Mesenteric fat pad (tissue), 1 donor: ENCODE measurements around the genes P2RY14, RAP2B and DHX36.

DNA sequence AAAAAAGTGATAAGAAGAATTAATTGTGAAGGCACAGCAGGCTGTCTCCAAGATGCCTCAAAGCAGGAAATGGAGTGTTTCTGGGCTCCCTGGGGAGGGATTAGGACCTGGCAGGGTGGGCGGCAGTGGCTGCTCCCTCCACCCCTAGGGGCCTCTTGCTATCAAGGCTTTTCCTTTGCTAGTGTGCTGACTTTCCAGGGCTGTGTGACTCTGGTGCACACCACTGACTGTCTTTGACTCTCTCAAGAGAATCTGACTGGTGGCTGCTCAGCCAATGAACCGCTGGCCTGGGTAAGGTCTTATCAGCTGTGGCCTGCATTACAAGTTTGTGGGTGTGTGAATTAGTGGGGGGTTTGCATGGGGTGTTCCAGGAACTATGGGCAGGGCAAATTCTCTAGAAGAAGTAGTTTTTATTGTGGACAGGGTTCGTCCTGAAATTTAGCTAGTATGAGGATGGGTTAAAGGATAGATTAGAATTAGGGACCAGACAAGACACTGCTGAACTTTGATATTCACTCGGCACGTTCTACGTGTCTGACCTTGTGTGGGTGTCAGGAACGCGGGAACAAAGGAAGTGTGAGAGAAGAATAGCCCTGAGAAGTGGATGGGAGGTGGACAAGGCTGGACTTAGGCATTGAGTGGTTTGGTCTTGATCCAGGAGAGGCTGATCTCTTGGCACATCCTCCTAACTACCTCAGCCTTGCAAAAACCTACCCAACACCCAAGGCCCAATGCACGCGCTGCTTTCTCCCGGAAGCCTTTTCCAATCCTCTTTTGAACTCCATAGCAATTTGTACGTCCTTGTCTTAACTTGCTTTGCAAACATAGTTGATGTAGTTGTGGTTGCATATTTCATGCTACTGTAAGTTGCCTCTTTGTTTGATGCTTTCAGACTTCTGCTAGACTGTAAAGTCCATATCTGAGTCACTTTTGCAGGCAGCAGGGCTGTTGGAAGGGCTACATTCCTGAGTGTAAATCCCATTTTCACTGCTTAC lies 29.3 kb downstream of the SIAH2 start:
- PRO-cap, result no peak

GRCh38 chr3:150756461-150757582 lies 6.1 kb downstream of the SIAH2 start:
- PRO-cap, result no peak

- PRO-cap, result no peak
These were observed at the start of gene P2RY14 for GRCh38 chr3:151278226-151279019. Gene P2RY14 (minus strand): TSS chr3:151278542.

- PRO-cap, result no peak
These were observed 16.0 kb downstream of the GPR87 start for GRCh38 chr3:151300737-151300977.

DNA sequence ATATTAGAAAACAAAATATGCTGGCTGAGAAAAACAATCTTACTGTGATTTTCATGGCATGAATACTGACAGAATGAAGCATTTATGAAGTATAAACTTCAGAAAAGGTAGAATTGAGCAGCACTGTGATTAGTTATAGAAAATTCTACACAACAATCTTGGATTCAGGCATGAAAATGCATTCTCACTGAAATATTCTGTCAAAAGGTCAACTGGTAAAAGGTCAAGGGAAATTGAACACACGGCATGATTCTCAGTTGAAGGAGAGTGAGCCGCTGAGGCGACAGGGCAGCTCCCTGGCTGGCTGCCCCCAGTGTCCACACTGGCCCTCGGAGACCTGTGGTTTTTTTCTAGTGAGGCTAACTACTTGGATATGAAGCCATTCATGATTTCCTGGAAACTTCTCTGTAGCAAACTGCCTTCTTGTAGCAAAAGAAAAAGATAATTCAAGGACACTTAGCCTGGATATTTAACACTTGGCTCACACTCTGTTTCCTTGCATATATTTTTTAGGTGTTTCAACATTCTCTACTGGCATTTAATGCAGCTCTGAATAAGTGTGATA lies 37.2 kb downstream of the AADACL2 start:
- PRO-cap, result no peak

GRCh38 chr3:151875740-151876206 lies 2.3 kb downstream of the SUCNR1 start:
- PRO-cap, result no peak

DNA sequence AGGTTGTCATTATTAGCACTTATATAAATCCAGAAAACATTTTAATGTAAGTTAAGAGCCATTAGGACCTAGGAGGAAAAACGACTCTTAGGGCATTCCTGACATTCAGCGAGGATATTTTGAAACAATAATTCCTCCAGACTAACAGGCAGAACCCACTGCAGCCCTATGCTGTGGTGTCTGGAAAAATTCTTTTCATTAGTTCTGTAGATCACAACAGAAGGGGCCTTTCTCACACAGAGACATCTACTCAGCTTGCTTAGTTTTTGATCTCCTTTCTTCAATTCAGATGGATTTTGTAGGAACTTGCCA lies 113.1 kb upstream of the MBNL1 start:
- PRO-cap, result no peak

GRCh38 chr3:152256822-152258112 lies 11.5 kb upstream of the MBNL1 start:
- PRO-cap, result no peak

DNA sequence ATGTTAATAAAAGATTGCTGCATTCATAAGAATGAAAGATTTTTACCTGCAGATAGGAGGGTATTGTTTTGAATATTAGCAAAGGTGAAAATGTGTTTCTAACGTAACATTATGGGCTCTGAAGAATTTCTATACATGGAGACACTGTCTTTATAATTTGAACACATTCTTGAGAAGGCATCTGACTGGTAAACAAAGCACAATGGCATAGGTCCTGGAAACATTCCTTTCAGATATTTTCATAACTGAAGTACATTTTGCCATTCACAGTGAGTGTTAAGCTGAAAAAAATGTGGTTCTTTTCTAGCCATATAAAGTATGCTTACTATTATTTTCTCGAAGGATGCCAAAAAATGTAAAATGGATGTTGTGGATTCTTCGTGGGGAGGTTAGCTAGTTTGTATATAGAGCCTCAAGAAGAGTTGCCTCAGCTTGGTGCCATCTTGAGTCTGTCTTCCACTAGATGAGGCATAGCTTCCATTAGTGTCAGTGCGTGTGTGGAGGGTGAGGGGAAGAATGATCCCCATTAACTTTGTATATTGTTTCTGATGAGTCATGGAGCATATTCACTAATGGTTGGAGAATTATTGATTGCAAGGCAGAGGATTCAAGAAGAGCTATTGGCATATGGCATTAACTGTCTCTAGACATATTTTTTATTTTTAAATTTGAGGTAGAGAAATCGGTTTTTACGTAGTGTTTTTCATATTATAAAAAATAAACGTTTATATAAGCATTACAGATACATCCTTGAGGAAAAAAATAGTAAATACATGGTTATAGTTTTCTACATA lies 4.1 kb downstream of the MBNL1 start:
- PRO-cap, result no peak

GRCh38 chr3:152299163-152300001 lies 30.7 kb downstream of the MBNL1 start:
- PRO-cap, result no peak

DNA sequence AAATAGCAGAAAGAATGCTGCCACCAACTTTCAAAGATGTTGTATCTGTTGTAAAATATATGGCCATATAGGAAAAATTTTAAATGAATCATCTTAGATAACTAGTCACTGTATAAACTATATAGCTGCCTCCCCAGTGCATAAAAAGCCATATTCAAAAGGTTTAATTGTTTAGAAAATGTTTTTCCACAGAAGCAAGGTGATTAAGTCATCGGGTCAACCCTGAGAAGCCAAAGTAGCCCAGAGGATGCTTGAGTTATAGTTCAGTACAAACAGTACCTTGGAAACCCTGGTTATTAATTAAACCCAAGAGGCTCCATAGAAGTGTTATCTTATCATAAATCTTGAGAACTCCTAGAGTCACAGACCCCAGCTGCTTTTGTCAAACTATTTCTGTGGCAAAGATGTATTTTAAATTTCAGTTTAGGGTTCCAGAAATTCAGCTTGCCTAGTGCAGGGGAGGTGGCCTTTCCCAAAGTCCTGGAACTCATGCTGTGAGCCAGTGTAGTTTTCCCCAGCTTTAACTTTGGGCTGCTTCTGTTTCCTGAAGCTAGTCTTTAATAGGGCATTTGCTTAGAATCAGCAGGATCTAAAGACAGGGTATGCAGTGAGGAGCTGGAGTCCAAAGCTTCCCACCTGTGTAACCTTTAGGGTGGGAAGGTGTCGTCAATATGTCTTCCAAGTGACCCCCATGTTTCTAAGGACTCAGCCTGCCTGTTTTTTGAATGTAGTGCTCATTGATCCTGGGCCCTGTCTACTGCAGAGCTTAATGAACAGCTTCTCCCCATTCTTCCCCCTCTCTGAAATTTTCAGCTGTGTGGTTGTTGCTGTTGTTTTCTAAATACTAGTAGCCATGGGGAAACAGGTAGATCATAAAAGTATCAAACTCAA lies 39.4 kb downstream of the MBNL1 start:
- PRO-cap, result no peak

- PRO-cap, result no peak
These were observed 81.1 kb downstream of the MBNL1 start for GRCh38 chr3:152349640-152350508.

- PRO-cap, result no peak
These were observed 104.6 kb downstream of the P2RY1 start for GRCh38 chr3:152939515-152939861.

DNA sequence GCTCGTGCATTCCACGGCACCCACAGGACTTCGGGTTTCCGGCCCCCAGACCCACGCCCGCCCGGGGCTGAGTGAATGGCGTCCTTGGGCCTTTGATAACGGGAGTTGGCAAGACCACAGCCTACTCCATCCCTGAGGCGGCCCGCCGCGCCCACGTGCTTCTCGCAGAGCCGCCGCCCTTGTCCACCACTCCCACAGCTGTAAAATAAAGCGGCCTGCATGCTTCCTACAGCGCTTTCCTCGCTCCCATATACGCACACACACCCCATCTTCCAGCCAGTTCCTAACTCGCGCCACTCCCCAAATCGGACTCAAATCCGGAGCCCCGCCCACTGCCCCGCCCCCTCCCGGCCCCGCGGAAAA lies 284 bp upstream of the RAP2B start:
- PRO-cap, result bidirectional peak, plus-strand start outside the sequence, minus-strand start at position 282 of the sequence

DNA sequence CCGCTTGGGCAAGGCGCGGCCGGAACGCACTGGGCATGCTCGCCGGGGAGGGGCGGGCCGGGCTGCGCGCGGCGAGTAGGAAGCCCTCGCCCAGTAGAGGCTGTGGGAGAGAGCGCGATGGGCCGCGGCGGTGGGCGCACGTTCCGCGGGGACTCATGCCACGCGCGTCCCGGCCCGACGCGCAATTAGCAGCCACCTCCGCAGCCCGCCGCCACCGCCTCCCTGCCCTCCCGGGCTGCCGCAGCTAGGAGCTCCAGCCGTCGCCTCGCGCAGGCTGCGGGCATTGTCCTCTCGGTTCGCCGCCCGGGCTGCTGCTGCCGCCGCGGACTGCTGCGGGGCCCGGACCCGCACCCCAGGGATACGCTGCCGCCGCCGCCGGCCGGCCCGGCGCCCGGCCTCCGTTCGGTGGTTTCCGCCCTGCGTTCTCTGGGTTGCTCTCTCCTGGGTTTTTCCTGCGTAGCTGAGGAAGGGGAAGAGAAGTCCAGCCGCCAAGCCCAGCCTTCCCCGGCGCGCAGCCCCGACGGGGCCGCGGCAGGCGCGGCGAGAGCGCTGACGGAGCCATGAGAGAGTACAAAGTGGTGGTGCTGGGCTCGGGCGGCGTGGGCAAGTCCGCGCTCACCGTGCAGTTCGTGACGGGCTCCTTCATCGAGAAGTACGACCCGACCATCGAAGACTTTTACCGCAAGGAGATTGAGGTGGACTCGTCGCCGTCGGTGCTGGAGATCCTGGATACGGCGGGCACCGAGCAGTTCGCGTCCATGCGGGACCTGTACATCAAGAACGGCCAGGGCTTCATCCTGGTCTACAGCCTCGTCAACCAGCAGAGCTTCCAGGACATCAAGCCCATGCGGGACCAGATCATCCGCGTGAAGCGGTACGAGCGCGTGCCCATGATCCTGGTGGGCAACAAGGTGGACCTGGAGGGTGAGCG lies at the start of gene RAP2B:
TSS of gene RAP2B (plus strand) at position 93 of the 931 bp plus-strand sequence.
- PRO-cap, result bidirectional peak, plus-strand start at position 96 of the sequence, minus-strand start outside the sequence

DNA sequence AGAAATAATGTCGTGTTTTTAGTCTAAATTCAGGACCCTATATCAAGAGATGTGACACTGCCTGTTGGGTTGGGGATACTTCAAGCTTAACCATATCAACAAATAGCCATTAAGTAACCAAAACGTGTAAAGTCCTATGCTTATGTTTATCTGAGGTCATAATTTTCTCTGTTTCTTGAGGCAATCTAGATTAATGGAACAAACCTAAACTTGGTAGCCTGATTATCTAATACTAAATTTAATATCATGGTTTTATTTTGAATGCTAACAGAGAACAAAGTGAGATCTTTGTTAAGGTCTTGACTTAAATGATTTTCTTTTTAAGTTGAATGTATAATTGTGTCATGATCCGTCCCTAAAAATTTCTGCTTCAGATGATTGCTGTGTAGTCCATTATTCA lies 113.0 kb downstream of the RAP2B start:
- PRO-cap, result no peak

DNA sequence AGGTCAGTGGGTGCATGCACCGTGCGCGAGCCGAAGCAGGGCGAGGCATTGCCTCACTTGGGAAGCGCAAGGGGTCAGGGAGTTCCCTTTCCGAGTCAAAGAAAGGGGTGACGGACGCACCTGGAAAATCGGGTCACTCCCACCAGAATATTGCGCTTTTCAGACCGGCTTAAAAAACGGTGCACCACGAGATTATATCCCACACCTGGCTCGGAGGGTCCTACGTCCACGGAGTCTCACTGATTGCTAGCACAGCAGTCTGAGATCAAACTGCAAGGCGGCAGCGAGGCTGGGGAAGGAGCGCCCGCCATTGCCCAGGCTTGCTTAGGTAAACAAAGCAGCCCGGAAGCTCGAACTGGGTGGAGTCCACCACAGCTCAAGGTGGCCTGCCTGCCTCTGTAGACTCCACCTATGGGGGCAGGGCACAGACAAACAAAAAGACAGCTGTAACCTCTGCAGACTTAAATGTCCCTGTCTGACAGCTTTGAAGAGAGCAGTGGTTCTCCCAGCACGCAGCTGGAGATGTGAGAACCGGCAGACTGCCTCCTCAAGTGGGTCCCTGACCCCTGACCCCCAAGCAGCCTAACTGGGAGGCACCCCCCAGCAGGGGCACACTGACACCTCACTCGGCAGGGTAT lies 344.6 kb downstream of the RAP2B start:
- PRO-cap, result no peak

DNA sequence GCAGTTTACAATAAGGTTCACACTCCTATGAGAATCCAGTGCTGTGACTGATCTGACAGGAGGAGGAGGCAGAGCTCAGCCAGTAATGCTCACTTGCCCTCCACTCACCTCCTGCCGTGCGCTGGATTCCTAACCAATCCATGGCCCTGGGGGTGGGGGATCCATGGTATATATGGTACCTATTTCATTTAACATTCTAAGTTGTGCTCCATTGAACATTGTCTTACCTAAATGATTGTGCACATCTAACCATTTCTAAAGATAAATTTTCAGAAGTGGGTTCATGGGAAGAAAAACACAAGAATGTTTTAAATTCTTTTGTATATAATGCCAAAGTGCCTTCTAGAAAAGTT lies 91.5 kb downstream of the ARHGEF26 start:
- PRO-cap, result no peak

DNA sequence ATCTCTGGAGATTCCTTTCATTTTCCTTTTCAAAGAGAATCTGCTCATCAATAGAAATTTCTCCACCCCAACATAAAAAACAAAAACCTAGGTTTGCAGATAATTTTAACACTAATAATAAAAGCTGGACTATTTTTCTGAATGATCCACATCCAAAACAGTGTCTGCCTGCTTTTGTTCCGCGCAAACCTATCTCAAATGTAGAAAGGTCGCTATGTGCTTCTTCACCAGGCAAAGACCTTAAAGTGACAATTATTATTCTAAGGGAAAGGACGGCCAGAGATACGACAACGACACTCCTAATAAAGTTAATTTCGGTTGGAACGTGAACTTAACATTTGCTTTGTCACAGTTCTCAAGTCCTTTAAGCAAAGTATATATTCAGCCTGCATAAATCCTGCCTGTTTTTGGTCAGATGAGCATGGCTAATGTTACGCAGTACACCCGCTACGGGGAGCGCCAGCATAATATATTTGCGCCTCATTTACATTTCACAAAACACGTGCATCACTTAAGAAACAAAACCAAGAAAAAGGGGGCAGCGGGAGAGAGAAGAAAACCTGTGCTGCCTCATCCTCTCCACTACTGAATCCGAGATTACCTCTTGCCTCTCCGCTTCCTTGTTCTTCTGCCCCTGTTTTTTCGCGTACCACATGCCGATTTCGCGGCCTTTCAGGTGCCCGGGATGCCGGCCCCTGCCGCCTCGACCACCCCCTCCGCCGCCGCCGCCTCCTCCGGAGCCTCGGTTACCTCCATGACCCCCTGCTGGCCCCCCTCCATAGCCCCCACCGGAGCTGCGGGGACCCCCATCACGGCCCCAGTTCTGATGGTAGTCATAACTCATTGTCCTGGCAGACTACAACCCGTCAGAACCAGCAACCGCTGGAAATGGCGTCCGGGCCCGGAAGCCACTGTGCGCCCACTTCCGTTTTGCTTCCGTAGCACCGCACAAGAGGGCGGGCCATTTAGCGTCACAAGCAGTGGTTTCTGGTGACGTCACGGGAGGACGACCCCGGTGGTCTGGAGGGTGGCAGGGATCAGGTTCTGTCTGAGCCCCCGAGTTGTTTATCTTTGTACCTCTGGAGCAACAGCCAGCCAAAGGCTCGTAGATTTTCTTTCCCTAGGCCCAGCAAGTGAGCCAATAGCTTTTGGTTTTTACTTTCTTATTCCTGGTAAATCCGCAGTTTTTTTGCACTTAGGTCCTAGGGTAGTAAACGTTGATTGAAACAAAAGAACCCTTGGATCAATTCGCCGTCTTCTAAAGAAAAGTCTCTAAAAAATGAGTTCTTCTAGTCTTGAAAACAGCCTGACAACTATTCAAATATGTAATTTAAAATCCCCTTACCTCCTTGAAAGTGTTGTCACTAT lies at the start of gene DHX36:
TSS of gene DHX36 (minus strand) at position 915 of the 1,368 bp plus-strand sequence.
- PRO-cap, result bidirectional peak, plus-strand start at position 1,003 of the sequence, minus-strand start at position 889 of the sequence

DNA sequence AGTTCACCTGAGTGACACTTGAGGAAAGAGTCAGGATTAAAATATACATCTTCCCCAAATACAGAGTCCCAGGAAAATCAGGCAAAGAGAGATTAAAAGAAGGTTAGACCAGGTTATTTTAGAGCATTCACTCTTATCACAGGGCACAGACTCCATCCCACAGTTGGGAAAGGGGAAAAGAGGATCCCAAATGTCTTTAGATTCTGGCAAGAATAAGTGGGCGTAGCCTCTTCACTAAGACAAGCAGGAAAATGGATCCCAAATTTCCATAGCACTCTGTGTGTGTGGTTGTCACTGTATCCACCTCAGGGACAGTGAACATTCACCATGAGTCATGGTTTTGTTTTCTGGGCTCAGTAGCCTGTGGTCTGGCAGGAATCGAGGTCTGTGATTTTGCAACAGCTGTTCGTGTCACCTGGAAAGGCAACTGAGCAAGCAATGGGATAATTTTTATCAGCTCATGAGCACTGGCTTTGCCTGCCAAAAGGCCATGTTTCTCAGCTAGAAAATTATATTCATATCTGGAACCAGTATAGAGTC lies 61.0 kb downstream of the STRIT1 start:
- PRO-cap, result no peak